Measurements from ENCODE around the genes PYM1, CDK2, ZC3H10 and MYL6.

DNA sequence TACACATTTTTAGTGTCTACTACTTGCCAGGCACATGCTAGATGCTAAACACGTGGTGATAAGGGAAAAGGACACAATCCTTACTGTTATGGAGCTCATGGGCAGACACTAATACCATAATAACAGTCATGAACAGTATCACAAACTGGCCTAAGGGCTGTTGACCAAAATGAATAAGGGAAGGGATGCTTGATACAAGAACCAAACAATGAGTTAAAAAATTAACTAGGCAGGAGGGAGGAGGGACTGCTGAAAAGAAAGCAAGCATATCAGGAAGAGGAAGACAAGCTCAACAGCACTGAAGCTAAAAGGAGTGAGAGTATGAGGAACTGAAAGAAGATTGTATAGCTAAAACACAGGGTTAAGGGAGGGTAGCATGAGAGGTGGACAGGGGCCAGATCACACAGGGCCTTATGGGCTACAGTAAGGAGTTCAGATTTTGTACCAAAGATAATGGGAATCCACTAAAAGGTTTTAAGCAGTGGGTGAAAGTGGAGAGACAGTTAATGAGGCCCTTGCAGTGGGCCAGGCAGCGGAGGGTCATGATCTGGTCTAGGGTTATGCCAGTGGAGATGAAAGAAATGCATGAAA is 7.9 kb upstream of the METTL7B start:
- PRO-cap, result bidirectional peak, plus-strand start at position 343 of the sequence, minus-strand start at position 279 of the sequence

GRCh38 chr12:55702745-55703756 is 4.7 kb downstream of the ITGA7 start:
- PRO-cap, result no peak

DNA sequence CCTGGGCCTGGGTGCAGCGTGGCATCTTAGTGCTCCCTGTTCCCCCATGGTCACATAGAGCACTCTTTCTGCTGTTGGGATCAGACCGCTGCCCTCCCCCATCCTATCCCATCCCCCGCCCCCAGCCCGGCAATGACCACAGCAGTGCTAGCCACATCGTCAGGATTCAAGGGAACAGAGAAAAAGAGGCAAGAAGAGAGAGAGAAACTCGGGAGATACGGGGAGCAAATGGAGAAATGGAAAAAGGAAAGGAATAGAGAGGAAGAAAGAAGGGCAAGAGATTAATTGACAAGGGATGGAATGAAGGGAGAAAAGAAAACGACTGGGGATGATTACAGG is 576 bp upstream of the ITGA7 start:
- PRO-cap, result no peak

DNA sequence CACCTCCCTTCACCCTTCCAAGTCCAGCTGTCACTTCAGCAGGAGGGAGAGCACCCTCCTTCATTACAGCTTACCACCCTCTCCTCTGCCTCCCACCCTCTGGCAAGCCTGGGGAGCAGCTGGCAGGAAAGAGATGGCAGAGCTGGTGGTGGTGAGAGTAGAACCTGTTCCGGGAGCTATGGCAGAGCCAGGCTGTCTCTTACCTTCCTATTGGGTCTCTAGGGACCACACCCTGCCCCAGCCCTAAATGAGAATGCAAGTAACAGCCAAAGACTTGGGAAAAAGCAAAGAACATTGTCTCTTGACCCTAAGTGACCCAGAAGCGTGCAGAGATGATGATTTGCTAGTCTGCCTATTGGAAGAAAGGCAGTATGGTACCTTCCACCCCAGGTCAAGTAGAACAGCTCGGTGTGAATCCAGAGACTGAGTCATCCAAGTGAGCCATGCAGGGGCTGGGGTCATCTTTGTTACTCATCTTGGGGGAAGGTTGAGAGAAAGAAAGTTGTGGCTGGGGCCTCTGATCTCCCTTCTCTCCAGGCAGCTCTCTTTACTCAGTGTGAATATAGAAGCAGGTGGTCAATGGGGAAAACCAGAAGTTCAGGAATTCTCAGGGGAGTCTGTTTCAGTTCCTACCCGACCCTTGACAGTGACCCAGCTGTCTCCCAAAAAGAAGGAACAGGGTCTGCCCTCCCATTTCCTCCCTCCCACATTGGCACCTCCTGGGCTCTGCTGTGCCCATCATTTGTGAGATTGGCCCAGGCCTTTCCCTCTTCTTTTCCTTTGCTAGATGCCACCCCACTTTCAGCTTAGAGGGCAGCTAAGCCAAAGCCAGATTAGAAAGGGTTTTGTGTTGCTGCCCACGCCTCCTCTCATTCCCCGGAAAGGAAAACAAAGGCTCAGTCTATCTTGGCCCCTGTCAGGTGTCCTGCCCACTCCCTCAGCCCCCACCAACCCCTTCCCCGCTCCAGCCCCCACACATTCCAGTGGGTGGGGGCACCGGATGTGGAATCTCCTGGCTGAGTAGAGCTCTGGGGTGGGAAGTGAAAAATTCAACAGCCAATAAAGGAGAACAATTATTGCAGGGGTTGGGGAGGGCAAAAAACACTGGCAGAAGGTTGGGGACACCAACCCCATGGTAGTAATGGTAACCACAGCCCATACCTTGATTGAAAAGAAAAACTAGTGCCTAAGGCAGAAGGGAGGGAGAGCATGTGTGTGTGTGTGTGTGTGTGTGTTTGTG is 1.9 kb downstream of the BLOC1S1 start:
- PRO-cap, result no peak

DNA sequence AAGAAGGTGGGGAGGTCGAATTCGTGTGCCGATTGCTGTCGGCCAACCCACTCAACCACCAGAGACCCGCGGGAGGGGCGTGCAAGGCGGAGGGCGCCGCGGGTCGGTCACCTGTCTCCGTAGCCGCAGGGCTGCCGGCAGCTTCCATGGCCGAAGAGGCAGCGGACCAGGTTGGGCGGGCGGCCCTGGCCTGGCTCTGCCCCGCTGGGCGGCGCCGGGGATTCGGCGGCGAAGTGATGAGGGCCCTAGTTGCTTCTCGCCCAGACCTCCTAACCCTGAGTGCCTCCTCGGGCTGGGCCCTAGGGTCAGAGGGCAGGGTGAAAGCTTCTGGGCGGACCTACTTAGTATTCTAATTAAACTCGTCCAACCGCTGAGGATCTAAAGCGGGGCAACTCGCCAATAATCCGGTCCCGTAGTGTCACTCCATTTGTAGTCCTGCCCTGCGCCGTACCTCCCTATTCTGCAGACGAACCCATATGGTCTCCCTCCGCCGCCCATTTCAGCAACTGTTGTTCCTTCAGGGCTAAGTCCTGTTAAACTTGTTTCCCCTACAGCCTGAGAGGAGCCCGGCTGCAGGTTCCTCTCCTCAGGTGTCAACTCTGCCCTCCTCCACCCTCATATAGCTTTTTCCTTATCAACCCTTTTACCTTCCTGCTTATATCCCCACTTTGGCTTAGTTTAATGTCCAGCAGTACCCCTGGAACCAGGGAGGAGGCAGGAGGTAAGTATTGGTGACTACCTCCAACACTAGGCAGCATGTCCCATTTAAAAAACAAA is at the start of gene PYM1:
Gene PYM1, minus strand, starts transcription at position 281 of the 777 bp plus-strand sequence.
- PRO-cap, result bidirectional peak, plus-strand start at position 458 of the sequence, minus-strand start at position 281 of the sequence

GRCh38 chr12:55955382-55955887 is 10.4 kb downstream of the PMEL start:
- PRO-cap, result no peak

DNA sequence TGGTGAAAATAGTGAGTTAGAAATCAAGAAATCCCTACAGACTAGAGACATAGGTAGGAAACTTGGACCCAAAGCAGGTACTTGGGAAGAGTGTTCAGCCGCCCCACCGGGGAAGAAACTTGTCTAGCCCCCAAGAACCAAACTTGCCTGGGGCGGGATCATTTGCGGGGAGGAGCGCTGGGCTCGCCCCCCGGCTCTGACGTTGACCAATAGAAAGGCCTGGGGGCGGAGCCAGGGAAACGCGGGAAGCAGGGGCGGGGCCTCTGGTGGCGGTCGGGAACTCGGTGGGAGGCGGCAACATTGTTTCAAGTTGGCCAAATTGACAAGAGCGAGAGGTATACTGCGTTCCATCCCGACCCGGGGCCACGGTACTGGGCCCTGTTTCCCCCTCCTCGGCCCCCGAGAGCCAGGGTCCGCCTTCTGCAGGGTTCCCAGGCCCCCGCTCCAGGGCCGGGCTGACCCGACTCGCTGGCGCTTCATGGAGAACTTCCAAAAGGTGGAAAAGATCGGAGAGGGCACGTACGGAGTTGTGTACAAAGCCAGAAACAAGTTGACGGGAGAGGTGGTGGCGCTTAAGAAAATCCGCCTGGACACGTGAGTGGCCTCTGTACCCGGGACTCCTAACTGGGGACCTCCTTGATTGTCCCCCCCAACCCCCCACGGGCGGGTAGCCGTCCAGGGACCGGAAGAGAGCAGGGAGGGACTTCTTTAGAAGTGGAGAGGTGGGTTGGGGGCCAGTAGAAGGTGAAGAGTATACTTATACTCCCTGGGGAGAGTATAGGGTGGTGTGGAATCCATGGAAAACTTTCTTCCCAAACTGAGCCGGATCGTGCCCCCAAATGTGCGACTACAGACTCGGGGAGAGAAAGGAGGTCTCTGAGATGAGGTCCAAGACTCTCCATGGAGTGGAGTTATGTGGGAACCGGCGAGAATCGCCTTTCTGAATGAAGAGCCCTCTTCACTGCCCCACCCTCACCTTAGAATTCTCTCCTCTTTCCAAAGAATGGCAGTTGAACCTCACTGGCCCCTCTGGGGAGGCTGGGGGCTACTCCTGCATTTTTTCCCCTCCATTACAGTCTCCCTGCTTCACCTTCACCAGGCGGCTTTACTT is at the start of gene CDK2:
Gene CDK2, plus strand, starts transcription at position 300 of the 1,111 bp plus-strand sequence.
- PRO-cap, result bidirectional peak, plus-strand start at position 336 of the sequence, minus-strand start at position 137 of the sequence

- PRO-cap, result no peak
Observed at GRCh38 chr12:55977546-55978123, 3.8 kb downstream of the RAB5B start.

DNA sequence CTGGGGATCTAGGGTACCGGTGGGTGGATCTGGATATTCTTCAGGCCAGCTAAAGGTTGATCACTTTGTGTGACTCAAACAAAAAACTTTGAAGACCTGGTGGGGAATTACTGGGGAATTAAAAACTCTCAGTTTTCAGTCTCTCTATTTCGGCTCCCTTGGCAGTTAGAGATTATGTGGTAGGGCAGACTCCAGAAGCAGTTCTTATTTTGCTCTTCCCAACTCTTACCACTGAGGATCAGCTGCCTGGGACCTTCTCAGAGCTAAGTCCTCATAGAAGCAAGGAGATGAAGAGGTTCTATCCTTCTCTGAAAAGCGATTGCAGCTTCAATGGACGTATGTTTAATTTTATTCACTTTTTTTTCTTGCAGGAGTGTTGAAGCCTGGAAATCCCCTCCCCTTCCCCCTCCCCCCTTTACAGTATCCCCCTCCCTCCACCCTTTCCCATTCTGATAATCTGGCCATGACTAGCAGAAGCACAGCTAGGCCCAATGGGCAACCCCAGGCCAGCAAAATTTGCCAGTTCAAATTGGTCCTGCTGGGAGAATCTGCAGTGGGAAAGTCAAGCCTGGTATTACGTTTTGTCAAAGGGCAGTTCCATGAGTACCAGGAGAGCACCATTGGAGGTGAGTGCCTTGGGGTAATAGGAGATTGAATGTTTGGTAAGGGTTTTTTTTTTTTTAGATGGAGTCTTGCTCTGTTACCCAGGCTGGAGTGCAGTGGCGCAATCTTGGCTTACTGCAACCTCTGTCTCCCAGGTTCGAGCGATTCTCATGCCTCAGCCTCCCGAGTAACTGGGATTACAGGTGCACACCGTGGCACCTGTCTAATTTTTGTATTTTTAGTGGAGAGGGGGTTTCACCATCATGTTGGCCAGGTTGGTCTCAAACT is 10.3 kb upstream of the SUOX start:
- PRO-cap, result no peak

DNA sequence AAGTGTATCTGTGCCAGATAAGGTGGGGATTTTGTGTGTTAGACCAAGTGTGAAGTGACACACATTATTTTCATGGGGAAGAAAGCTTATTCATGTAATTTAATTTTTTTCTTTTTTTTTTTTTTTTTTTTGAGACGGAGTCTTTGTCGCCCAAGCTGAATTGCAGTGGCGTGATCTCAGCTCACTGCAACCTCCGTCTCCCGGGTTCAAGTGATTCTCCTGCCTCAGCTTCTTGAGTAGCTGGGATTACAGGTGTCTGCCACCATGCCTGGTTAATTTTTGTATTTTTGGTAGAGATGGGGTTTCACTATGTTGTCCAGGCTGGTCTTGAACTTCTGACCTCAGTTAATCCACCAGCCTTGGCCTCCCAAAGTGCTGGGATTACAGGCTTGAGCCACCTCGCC is 2.5 kb downstream of the RPS26 start:
- PRO-cap, result no peak

DNA sequence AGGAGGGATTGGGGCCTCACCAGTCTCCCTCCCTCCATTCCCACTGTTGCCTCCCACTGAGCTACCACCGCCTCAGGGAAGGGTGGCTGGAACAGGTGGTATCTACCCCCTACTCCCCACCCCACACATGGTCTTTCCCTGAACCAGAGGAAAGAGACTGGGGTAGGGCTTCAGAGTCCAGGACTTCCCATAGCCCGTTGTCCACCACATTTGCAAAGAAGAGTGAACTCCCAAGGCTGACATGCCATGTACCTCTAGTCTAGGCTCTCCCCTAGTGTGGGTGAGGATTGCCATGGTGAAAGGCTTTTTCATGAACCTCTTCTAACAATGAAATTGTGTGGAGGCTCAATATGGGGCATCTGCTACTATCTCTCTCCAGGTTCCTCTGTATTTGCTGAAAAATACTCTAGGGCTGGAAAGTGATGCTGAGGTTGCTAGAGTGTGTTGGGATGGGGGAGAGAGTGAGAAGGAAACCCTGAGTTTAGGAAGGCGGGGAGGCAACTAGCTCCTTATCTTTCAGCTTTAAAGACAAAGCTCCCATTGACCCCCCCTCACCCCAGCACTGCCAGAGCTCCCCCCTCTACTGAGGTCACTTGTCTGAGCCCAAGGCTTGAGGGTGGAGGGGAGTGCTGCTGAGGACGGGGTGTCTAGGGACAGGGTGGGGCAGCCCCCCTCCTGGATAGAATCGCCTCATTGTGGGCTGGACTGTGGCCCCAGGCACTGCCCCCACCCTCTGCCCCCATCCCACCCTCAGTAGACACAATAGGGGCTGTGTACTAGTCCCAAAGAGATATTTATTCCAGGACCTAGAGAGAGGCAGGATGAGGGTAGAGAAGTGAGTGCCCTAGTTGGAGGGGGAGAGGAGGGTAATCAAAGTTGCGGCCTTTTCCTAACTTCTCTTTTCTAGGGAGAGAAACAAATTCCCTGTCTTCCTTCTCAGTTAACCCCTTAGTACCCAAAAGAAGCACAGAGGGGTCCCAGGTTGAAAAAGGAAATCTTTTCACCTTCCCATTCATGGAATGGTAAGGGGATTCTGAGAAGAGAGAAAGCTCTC is 2.9 kb downstream of the ERBB3 start:
- PRO-cap, result no peak

GRCh38 chr12:56102968-56103635 is 1.3 kb upstream of the PA2G4 start:
- PRO-cap, result no peak

- PRO-cap, result bidirectional peak, plus-strand start at chr12:56118296, minus-strand start at chr12:56118002; bidirectional peak, plus-strand start at chr12:56118563, minus-strand start at chr12:56118462
Observed at GRCh38 chr12:56117591-56118712, at the start of gene ZC3H10. Gene ZC3H10, plus strand, starts transcription at chr12:56118266.

- PRO-cap, result no peak
Observed at GRCh38 chr12:56120993-56121783, 3.1 kb downstream of the ZC3H10 start.

DNA sequence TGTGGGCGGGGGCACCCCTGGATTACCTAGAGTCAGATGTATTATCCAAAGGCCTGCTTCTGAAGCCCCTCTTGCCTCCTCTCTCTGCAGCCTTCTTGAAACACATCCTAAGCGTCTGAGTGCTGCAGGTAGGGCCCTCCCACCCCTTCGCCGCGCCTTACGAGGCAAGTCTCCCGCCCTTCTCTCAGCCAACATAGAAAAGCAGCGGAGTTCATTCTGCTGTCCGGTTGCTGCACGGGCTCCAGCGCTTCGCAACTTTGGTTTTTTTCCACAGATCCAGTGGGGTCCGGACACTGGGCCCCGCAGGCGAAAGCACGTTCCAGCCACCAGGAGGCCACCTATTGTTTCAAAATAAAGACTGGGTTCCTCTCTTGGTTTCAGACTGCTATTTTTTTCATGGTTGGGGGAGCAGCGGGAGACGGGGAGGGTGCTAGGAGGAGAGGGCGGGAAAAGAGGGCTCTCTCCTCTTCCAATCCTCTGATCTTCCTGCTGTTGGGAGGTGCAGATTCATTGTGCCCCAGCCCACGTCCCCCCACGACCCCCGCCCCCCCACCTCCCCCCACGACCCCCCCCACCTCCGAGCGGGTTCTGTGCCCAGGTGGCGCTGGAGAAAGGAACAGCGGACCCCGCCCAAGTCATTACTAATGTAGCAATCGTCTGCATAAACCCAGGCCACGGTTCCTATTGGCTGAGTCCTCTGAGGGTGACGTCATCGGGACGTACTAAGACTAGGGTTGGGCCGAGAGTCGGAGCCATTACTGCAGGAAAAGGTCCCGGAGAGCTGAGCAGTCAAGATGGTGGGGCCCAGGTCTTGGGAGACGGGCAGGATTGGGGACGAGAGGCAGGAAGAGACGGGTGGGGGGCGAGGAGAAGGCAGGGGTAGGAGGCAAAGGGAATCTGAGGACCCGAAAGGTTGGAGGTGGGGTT is at the start of gene MYL6:
Gene MYL6, plus strand, starts transcription at position 752 of the 927 bp plus-strand sequence.
- PRO-cap, result bidirectional peak, plus-strand start at position 214 of the sequence, minus-strand start at position 104 of the sequence; bidirectional peak, plus-strand start at position 752 of the sequence, minus-strand start at position 643 of the sequence

DNA sequence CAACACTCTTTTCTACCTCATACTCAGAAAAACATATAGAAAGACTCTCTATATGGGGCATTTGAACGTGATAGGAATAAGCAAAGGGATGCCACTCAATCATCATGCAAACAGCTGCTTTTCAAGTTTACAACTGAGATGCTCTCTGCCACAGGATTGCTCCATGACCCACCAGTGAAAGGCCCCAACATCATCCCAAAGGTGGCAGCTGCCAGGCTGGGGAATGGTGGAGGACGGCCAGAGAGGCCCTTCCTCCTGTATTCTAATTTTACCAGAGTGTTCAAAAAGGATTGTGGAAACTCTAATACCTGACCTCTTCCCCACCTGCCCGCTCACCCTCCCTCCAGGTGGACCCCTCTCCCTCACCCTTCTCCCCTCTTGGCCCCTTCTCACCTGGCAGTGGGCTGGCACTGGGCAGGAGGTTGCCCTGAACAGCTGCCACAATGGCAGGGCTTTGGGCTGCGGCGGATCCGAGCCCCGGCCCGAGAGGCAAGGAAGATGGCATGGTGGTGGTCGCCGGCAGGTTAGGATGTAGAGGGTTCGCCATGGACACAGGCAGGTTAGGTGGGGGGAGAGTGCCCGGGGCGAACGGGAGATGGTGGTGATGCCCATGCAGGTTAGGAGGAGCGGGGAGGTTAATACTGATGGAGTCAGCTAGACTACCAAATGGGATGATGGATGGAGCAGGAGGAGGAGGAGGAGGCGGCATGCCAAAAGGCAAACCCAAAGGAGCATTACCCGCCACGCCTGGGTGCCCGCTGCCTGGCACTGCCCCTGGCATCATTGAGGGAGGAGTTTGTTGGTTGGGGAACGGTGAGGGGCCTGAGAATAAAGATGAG is 6.0 kb downstream of the MYL6 start:
- PRO-cap, result no peak

GRCh38 chr12:56220528-56221119 is 1.1 kb downstream of the RNF41 start:
- PRO-cap, result bidirectional peak, plus-strand start at chr12:56220814, minus-strand start at chr12:56220685

- PRO-cap, result no peak
Observed at GRCh38 chr12:56241817-56242651, 12.2 kb downstream of the SLC39A5 start.

DNA sequence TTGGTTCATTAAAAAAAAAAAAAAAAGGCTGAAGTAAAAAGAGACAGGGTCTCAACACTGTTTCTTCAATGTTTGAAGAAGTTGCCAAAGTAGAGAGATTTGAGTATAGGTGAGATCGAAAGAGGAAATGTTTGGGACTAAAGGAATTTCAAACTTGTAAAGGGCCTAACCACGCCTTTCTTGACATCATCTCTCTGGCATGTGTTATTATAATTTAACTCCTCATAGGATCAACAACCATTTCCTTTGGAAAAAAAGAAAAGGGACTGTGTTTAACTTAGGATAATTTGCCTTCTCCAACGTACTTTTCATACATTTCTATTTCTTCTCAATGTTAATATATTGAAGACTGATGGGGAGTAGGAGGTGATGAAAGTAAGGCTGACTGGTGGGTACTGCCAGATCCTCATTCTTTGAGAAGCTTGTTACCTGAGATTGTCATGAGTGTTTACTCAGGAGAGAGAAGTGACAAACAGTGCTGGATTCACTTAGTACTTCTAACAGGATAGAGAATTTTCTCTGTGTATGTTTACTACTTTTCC is 5.1 kb downstream of the RBMS2 start:
- PRO-cap, result no peak

GRCh38 chr12:56541676-56541900 is 20.0 kb downstream of the RBMS2 start:
- PRO-cap, result no peak

All from SUDHL5 (cell line).